Bronchial lymph node (tissue), 1 donor: ENCODE measurements around the gene MGST2.

DNA sequence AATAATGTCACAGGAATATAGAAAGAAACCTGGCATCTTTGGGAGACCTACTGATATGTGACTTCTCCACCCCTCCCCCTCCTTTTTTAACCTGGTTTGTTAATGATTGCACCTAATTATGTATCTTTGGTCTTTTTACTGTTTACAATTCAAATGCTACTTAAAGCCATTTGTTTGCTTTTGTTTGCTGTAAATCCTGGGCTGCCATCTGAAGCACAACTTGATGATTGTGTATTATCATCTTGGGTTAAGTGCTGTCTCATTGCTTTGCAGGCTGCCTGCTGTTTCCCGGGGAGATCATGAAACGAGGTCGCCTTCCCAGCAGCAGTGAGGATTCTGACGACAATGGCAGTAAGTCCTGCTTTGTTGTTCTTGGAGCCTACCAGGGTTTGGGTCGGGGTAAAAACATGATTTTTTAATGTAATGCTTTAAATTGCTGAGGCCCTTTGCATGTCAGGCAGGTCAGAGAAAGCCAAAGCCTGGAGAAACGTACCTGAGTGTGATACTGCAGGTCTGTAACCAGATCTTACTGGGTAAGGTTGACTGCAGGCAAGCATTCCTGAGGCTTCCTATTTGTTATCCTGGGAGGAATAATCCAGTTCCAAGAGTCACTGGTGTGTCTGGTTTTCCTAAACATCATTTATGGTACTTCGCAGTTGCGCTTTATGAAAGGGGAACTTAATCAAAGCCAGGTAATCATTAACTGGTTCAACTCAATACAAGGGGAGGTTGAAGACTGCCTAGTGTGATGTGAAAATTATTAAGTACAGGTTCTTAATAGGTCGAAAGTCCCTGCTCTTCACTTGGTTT lies 22.2 kb downstream of the JADE1 start:
- PRO-cap: no peak

DNA sequence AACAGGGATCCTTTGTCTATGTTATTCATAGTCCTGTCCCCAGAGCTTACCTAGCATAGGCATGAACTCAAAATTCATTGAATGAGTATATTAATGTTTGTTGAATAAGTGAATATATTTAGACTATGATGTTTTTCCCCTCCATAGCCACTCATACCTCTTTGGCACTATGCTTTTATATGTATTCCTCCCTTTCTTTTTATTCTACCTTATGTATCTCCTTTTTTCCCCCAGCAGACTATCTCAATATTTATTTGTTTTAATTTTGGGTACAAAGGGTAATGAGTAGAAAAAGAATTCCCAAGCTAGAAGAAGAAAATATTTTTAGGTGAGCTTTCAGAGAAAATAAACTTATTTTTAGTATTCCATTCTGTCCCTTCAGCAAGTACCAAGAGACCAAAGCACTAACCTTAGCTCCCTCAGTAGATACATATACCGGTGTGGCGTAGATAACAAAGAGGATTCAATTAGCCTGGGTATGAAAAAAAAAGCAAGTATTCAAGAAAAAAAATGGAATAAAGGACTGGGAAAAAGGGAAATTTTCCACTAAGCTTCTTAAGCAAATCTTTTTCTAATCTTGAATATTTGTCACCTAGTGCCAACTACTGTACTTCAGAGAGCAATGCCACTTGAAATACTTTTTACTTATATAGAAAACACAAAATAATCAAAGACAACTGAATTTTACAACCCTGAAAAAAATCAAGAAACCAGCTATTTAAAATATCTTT lies 17.0 kb downstream of the SCLT1 start:
- PRO-cap: no peak

- PRO-cap: no peak
Observed at GRCh38 chr4:129092661-129093006, 705 bp downstream of the SCLT1 start.

GRCh38 chr4:130055015-130055367 lies 959.0 kb downstream of the C4orf33 start:
- PRO-cap: no peak

DNA sequence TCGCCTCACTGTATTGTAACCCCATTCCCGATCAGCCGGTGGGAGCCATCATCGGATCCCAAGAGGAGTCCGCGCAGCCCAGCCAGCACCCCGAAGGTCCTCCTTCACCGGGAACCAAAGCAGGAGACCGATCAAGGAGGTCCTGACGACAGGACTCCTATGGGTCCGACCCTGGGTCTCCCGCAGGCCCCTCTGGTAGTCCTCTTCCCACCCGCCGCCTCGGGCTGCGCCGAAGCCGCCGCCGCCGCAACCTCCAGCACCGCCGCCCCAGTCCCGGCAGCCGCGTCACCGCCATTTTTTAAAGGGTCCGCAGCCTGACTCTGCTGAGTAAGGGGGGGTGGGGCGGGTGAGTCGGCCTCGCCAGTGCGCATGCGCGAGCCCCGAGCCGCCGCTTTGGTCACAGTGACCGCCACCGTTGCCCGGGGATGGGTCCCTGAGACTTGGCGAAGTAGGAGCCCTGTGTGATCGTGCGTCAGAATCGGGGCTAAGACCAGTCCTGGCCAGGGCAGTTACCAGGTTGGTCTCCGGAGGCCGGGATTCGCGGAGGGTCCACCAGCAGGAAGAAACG lies 1419.3 kb upstream of the PCDH10 start:
- PRO-cap: no peak

DNA sequence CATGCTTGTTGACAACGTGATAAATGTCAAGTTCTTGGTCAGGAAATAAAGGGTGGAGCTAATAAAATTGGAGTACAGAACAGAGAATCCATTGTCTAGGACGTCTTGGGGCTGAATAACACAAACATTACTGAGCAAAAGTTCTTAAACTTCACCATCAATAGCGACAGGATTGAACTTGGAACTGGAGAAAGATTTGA lies 233.3 kb downstream of the PABPC4L start:
- PRO-cap: no peak

- PRO-cap: bidirectional peak, plus-strand start at chr4:137701037, minus-strand start at chr4:137700865
Observed at GRCh38 chr4:137700591-137701170, 168.4 kb upstream of the PCDH18 start.

DNA sequence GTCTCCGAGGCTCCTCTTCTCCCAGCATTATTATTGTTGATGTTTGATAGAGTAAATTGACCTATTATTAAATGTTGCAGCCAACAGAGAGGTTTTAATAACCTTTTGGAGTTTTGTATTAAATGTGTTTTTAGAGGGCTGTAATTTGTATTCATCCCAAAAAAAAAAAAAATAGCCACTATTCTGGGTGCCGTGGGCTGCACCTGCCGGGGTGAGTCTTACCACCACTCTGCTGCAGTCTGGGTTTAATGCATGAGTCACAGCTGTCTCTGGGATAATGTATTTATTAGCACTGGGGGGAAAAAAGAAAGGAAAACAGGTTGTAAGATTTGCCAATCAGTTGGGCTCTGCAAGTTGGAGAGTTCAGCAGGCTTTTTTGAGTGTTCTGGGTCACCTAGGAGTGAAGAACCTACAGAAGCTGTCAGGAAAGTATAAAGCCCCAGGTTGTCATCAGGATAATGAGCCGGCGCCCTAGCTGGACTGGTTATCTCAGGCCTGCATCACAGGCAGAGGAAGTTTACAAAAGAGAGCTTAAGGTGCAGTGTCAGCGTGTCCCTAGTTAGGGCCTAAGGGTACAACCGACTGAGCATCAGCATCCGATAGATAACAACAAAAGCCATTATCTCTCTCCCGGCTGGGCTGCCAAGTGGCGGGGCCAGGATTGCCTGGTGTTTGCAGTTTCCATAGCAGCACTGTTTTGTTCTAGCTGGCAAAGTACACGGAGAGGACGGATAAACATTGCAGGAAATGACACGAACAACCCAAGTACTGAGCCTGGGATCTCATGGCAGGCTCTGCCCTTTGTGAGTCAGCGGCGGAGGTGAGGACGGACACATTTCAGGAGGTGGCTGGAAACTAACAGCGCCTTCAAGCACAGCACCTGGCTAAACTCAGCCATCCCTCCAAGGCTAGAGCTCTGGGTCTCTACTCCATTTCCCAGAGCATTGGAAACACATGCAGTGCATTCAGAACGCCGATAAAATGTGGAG lies 104.8 kb upstream of the NOCT start:
- PRO-cap: unidirectional peak, plus-strand start at position 806 of the sequence

GRCh38 chr4:139017897-139018154 lies 2.2 kb downstream of the NOCT start:
- PRO-cap: no peak

- PRO-cap: no peak
Observed at GRCh38 chr4:139099163-139099837, 77.7 kb downstream of the ELF2 start.

DNA sequence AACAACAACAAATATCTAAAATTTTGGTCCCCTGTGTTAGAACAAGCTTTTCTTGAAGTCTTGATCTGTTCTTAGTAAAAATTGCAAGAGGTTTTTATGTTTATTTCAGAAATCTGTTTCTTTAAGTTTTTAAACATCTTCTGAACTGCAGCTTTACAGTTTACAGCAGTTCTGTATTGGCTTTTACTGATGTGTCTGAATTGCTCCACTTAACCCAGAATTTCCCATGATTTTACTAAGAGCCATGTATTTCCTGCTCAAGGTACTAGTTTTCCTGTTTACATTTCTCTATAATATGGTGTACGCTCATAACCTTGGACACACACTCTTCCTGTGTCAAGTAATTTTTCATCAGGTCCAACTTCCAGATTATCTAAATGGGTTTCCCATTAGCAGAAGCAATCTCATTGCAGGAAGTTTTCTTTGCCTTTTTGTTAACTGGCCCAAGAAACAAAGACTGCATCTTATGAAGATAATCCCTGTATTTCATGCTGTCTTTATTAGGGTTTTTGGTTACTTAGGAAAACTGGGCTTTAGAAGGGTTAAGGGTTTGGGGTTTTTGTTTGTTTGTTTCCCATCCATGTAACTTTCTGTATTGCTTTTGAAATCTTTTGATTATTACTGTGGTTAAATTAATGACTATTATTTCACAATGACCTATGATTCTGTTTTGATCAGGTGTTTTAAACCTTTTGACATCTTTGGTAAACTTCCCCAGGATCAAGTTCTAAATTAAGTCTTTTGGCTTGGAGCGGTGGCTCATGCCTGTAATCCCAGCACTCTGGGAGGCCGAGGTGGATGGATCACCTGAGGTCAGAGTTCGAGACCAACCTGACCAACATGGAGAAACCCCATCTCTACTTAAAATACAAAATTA lies 12.1 kb downstream of the ELF2 start:
- PRO-cap: no peak

DNA sequence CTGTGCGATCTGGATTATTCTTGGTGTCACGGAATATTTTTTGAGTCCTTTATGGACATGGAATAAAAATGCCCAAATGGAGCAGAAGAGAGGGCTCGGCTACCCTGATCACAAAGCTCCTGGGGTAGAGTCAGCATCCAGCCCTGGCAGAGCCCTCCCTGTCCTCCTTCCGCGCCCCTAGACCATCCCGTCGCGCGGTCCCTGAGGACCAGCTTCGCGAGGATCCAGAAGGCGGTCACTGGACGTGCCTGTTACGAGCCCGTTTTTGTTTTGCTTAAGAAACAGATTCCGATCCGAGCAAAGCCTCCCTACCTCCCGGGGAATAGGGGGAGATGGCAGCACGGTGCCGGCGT lies 1.1 kb downstream of the ELF2 start:
- PRO-cap: unidirectional peak, plus-strand start at position 211 of the sequence

GRCh38 chr4:139400033-139401273 lies 53.5 kb upstream of the RAB33B start:
- PRO-cap: no peak

DNA sequence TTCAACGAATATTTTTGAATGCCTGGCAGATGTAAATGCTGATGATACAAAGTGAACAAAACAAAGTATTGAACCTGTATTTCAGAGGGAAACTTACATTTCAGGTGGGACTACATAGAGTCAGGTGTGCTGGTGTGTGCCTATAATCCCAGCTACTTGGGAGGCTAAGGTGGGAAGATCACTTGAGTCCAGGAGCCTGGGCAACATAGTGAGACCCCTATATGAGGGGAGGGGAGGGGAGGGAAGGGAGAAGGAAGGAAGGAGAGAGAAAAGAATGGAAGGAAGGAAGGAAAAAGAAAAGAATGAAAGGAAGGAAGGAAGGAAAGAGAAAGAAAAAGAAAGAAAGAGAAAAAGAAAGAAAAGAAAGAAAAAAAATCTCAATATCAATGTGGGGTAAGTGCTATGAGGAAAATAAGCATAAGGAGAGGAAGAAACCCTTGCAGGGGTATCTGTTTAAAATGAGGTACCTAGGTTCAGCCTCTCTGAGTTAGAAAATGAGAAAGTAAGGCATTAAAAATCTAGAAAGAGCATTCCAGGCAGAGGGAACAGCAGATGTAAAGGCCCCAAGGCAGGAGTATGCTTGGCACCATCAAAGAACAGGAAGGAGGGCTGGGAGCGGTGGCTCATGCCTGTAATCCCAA lies 43.6 kb upstream of the RAB33B start:
- PRO-cap: no peak

DNA sequence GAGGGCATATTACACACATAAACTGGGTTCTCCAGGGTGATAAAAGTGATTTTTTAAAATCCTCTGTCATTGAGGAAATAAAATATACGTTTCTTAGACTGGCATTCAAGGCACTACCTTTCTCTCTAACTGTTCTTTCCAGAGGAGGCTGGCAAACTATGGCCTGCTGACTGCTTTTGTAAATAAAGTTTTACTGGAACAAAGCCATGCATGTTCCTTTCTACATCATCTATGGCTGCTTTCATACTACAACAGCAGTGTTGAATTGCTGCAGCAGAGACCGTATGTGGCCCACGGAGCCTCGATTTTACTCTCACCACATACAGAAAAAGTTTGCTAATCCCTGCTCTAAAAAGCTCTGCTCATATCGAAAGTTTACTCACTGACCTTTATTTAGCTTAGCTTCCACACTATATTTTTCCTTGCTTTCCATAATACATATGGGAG lies 20.2 kb downstream of the SETD7 start:
- PRO-cap: no peak

GRCh38 chr4:139551056-139551521 lies 4.9 kb downstream of the SETD7 start:
- PRO-cap: no peak

- PRO-cap: no peak
Observed at GRCh38 chr4:139559049-139559529, 3.1 kb upstream of the SETD7 start.

GRCh38 chr4:139592938-139593725 lies 37.1 kb upstream of the SETD7 start:
- PRO-cap: no peak

- PRO-cap: bidirectional peak, plus-strand start at chr4:139665819, minus-strand start at chr4:139665719; bidirectional peak, plus-strand start at chr4:139666348, minus-strand start at chr4:139666071
Observed at GRCh38 chr4:139665551-139666631, at the start of gene MGST2. Gene MGST2, plus strand, starts transcription at chr4:139665819.

- PRO-cap: no peak
Observed at GRCh38 chr4:139763378-139764045, 97.9 kb downstream of the MGST2 start.